Measurements from ENCODE around the genes U2AF1 and ICOSLG.

DNA sequence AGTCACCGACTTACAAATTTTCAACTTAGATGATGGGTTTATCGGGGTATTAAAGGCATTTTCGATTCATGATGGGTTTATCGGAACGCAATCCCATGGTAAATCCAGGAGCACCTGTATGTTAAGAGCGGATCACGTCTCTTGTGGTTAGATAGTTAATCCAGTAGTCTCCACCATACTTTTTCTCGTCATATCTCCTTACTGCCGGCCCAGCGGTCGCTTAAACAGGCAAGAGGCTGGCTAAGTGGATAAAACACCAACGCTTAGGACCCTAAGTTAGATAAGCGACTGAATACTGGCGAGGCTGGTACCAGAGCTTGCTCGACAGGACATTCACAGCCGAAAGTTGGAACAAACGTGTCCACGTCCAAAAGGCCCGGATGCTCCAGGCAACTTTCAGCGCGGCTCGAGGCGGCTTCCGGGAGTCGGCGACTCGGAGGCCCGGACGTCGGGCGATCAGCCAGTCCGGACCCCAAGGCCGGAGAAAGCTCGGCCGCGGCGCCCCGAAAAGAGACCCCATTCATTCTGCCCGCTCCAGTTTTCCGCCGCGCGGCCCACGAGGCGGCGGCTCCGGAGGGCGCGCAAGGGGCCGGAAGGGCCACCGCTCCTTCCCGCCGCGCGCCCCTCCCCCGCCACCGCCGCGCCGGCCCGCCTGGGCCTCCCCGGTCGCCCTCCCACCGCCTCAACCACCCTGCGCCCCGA is 505 bp downstream of the U2AF1 start:
- PRO-cap, 2 experiments = peak in 1 of 2 experiments; most common plus-strand start position 423 of the sequence (in 1)
- RAMPAGE, long total RNA, 5 experiments = no peak in any of the 5 experiments

- PRO-cap, 2 experiments = peak in 2 of 2 experiments; most common minus-strand start chr21:43107567 (in 2)
- RAMPAGE, long total RNA, 5 experiments = start-site peak on the minus strand in 5 of 5 experiments, at chr21:43107560-43107590 at its widest, 6 to 374 reads per replicate
These were observed at the start of gene U2AF1 for GRCh38 chr21:43107471-43107670. Gene U2AF1, minus strand, starts transcription at chr21:43107570.

DNA sequence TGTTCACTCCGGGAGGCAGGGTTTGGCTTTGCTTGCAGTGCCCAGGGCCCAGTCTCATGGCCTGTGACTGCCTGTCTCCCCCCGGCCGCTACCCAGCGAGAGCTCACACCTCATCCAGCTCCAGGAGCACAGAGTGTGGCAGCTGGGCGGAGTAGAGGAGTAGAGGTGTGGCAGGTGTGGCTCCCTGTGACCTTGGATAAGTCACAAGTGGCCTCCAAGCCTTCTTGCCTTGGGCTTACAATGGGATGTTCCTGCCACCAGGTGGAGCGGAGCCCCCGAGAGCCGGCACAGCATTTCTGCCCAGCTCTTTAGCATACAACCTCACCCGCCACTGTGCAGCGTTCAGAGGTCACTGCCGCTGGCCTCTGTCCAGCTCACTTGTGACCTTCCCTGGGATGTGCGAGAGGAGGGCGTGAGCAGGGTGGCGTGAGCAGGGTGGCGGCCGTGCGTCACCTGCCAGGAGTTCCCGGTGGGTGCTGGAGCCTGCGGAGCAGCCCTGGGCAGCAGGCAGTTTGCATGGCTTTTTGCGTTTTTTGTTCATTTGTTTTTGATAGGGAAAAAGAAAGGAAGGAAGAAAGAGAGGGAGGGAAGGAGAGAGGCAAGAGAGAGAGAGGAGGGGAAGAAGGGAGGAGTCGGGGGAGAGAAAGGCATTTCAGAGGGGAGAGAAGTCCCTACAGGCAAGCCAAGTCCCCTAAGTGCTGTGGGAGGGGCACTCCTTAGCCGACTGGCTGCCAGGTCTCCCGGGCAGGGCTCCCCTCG is 42.5 kb downstream of the CRYAA start:
- PRO-cap, 2 experiments = peak in 2 of 2 experiments; most common plus-strand start position 459 of the sequence (in 2)
- RAMPAGE, long total RNA, 5 experiments = no peak in any of the 5 experiments

DNA sequence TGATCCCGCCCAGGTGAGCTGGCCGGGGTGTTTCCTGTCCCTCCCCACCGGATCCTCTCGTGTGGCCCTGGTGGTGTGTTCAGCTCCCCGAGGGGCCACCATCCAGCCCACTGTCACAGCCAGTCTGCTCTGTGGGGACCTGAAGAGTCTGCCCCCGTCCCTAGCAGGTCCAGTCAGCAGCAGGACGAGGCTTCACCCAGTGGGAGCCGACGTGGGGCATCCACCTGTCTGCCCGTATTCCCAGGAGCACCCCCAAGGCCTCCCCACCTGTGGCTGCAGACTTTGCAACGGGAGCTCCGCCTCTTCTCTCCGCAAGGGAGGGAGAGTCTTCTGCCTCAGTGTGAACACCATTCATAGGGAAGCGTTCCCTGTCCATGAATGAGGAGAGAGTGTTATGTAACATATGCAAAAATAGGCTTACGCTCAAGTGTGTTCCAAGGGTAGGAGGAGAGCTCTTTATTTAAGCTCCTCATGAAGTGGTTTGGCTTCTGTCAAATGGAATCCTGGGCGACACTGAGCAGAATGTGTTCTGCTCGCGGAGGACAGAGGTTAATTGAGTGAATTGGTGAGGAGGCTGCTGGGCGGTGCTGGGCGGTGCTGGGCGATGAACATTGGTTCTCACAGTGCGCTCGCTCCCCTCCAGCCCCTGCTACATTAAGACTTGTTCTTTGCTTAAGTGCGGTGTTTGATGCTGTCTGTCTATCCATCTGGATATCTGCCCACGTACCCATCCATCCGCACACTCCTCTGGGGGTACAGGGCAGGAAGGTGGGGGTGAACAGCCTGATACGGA is 109.0 kb downstream of the CRYAA start:
- PRO-cap, 2 experiments = peak in 2 of 2 experiments; most common plus-strand start position 491 of the sequence (in 2); most common minus-strand start position 515 of the sequence (in 1)
- RAMPAGE, long total RNA, 5 experiments = no peak in any of the 5 experiments

DNA sequence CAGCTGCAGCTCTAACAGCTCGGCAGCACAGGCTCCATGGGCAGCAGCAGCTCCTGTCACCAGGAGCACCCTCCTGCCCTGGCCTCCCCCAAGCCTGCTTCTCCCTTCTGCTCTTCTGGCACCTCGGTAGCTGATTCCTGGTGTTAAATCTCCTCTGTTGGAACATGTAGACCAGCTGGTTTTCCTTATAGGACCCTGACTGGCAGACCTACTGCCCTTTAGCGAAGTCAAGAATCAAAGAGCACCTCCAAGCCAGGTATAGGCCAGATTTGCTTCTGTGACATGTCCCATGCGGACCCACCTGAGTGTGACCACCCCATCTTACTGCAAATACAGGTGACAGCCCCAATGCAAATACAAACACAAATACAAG is 72.4 kb downstream of the SIK1 start:
- PRO-cap, 2 experiments = no peak in any of the 2 experiments
- RAMPAGE, long total RNA, 5 experiments = no peak in any of the 5 experiments

- PRO-cap, 2 experiments = no peak in any of the 2 experiments
- RAMPAGE, long total RNA, 5 experiments = no peak in any of the 5 experiments
These were observed 50.9 kb upstream of the SIK1 start for GRCh38 chr21:43477818-43478215.

DNA sequence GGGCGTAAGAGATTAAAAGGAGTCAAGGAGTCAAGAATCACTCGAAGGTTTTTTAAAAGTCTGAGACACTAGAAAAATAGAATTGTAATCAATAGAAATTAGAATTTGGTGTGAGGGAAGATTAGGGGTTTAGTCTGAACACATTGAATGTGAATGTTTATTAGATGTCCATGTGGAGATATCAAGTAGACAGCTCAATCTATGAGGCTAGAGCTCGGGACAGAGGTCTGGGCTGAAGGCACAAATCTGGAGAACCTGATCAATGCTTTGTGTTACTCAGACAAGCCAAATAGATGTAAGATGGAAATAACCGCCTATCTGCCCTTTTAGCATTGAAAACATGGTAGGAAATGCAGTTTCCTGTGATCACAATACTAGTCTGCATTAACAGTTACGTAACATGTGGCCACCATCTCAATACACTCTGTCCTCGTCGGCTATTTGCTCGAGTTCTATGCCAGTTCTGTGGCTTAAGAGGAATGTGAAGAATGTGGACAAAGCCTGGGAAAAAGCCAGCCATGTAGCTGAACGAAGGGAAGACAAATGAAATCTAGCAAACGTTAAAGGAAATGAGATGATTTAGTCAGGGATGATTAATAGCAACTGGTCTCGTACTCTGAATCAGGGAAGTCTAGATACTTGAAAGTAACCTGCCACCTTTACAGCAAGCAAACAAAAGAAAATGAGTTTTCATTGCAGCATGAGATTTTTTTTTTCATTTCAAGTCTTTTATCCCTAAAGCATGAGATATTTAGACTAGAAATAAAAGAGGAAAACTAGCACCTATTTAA is 21.0 kb downstream of the H2BC12L start:
- PRO-cap, 2 experiments = peak in 1 of 2 experiments; most common plus-strand start position 475 of the sequence (in 1); most common minus-strand start position 426 of the sequence (in 1)
- RAMPAGE, long total RNA, 5 experiments = no peak in any of the 5 experiments

DNA sequence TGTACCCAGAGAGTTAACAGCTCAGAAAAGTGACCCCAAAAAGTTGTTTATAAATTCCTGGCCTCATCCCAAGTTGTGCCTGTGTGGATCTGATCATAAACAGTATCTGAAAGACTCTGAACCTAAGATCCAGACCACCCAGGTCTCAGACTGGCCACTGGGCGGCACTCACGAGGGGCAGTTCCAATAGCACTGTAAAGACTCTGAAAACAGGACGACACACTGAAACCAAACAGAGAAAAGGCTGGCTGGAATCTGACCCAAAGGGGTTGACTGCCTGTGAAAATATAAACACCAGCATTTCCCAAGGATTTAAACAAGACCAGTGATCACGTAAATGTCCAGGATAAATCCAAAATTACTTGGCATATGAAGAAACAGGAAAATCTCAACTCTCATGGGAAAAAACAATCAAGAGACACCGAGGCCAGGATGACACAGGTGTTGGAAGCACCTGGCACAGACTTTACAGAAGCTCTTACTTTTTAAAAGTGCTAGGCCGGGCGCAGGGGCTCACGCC is 47.0 kb downstream of the H2BC12L start:
- PRO-cap, 2 experiments = peak in 1 of 2 experiments; most common plus-strand start position 199 of the sequence (in 1)
- RAMPAGE, long total RNA, 5 experiments = no peak in any of the 5 experiments

- PRO-cap, 2 experiments = no peak in any of the 2 experiments
- RAMPAGE, long total RNA, 5 experiments = no peak in any of the 5 experiments
These were observed 1.5 kb downstream of the HSF2BP start for GRCh38 chr21:43657670-43658319.

DNA sequence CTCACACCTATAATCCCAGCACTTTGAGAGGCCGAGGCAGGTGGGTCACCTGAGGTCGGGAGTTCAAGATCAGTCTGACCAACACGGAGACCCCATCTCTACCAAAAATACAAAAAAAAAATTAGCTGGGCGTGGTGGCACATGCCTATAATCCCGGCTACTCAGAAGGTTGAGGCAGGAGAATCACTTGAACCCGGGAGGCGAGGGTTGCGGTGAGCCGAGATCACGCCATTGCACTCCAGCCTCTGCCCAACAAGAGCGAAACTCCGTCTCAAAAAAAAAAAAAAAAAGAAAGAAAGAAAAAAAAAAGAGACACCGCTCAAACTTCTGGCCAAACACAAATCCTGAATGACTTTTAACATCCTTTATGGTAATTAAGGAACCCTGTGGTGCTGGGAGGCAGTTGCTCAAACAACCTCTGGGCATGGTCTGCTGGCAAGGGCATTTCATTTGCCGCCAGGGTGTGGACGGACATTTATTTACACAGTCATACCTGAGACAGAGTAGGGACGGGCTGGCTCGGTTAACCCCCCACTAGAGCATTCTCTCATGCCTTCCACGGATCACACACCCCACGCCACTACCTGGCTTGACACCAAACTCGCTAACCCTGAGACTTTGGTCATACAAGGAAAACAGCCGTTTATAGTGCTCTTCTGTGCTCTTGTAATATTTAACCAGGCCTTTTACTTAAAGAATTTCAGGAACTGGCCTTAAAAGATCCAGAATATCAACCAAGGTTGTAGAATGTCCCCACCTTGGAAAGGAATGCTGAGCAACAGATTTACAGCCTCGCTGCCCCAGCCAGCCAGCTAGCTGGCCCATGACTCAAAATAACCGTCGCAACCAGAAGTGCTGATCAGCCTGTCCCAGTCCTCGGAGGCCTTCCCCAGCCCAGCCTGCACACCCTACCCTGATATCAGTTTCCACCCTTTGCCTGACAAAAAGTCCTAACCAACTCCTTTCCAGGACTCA is 6.7 kb upstream of the PDXK start:
- PRO-cap, 2 experiments = peak in 2 of 2 experiments; most common plus-strand start position 490 of the sequence (in 2); most common minus-strand start position 350 of the sequence (in 1)
- RAMPAGE, long total RNA, 5 experiments = no peak in any of the 5 experiments

GRCh38 chr21:43720304-43720543 is 1.3 kb downstream of the PDXK start:
- PRO-cap, 2 experiments = no peak in any of the 2 experiments
- RAMPAGE, long total RNA, 5 experiments = no peak in any of the 5 experiments

DNA sequence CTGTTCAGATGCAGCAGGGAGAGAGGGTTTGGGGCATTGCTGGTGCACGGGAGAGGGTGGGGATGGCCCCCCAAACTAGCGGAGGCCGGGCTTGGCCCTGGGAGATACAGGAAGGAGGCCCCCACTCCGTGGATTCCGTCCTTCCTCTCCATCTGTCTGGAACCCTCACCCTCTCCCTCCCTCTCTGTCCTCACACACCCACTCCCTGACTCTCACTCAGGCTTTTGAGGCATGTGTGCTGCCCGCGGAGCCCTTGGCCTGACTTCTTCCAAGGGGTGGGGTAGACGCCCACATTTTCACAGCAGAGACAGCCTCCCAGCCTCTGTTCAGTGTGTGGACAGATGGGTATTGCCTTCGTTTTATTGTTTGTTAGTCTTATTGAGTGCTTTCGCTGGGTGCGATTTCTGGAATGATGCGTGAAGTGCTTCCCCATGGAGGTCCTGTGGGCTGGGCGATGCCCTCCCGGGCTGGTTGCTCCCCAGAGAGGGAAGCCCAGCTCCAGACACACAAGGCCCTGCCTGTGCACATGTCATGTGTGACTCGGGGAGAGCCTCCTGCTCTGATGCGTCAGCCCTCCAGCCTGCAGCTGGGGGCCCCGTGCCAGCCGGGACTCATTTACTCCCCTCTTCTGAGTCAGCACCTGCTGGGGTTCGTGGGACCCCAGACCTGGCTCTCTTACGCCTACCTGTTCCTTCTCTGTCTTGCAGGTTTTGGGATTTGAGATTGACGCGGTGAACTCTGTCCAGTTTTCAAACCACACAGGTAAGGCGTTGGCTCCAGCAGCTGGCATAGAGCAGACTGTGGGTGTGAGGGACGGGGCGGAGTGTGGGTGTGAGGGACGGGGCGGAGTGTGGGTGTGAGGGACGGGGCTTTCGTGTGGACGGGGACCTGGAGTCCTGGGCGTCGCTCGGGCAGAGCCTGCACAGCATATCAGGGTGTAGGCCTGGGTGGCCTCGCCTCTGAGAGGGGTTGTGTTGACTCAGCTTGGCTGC is 14.7 kb downstream of the PDXK start:
- PRO-cap, 2 experiments = no peak in any of the 2 experiments
- RAMPAGE, long total RNA, 5 experiments = no peak in any of the 5 experiments

- PRO-cap, 2 experiments = no peak in any of the 2 experiments
- RAMPAGE, long total RNA, 5 experiments = no peak in any of the 5 experiments
These were observed 18.5 kb downstream of the CSTB start for GRCh38 chr21:43757495-43758080.

DNA sequence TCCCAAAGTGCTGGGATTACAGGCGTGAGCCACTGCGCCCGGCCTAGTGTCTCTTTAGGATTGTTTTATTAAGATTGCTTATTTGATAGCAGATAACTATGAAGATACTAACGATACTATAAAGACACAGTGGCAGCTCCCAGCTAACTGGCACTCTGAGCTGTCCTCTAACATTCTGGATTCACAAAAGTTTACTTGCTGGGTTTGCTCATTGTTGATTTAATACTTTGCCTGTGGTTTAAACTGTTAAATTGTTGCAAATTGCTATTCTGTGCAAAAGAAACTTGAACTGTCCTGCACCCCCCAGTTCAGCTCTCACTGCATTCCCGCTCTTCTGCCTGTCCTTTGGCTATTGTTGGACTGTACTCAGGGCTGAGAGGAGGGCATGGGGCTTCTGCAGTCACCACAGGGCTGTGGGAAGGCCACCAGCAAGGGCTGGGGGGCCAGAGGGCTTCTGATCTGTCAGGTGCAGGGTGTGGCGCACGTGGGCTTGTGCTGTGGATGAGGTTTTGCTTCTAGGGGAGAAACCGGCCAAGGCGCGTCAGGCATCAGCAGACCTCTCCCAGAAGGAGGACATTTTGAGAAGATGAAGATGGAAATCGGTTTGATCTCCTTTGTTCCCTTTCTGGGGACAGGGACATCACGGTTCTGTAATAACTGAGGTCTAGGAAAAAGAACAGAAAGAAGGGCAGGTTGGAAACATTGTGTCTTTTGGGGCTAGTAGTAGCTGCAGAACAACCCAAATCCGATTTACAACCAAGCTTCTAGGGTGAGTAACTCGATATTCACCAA is 40.6 kb downstream of the AGPAT3 start:
- PRO-cap, 2 experiments = no peak in any of the 2 experiments
- RAMPAGE, long total RNA, 5 experiments = no peak in any of the 5 experiments

GRCh38 chr21:44062909-44063934 is 44.0 kb upstream of the PWP2 start:
- PRO-cap, 2 experiments = no peak in any of the 2 experiments
- RAMPAGE, long total RNA, 5 experiments = no peak in any of the 5 experiments

GRCh38 chr21:44087123-44088317 is 19.7 kb upstream of the PWP2 start:
- PRO-cap, 2 experiments = no peak in any of the 2 experiments
- RAMPAGE, long total RNA, 5 experiments = start-site peak on the plus strand in 1 of 5 experiments, at chr21:44087702-44087853 at its widest, 19 reads per replicate

DNA sequence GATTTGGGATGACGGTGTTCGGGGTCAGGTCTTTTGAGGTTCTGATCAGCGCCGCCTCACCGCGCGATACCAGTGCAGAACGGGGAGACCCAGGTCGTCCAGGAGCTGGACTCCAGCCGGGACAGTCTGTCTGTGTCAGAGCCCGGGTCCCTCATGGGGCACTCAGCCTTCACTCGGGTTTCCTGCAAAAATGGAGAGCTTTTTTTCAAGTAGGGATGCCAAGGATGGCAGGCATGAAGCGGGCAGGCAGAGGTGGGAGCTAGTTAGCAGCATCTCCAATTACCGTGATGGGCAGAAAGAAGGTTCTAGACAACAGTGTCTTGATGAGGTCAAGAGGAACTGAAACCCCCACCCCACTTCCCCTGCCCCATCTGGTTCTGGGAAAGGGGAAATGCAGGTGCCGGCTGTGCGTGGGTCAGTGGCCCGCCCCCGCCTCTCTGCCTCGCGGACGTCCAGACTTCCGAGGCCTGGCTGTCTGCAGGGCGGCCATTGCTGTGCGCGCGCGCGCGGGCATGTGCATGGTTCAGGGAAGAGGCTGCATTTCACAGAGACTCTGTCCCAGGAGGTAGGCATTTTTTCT is 41.6 kb downstream of the GATD3 start:
- PRO-cap, 2 experiments = no peak in any of the 2 experiments
- RAMPAGE, long total RNA, 5 experiments = no peak in any of the 5 experiments

DNA sequence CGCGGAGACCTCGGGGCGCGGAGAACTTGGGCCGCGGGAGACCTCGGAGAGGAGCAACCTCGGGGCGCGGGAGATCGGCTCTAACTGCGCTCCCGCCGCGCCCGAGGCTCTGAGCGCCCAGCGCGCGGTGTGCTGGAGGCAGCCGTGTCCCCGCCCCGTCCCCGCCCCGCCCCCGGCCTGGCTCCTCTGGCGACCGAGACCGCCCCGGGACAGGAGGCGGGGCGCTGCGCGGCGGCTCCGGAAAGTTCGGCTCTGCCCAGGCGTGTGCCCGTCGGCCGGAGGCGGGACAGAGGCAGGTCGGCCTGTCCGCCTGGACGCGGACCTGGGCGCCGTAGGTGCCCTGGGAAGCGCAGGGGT is at the start of gene ICOSLG:
TSS of gene ICOSLG (minus strand) at position 88 of the 357 bp plus-strand sequence.
- PRO-cap, 2 experiments = no peak in any of the 2 experiments
- RAMPAGE, long total RNA, 5 experiments = no peak in any of the 5 experiments

DNA sequence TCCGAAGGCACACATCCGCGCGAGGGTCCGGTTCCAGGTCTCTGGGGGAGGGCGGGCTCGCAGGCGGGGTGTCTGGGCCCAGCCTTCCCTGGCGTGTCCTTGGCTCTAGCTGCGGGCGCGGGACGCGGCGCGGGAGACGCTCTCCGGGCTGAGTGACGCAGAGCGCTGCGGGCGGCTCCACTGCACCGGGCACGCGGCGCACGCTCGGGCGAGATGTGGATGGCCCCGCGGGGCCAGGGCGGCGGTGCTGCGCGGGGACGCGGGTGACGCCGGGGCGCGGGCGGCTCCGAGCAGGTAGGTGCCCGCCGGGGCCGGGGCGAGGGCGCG is 3.5 kb upstream of the TRPM2 start:
- PRO-cap, 2 experiments = no peak in any of the 2 experiments
- RAMPAGE, long total RNA, 5 experiments = no peak in any of the 5 experiments

GRCh38 chr21:44478161-44478839 is 23.0 kb downstream of the LRRC3 start:
- PRO-cap, 2 experiments = no peak in any of the 2 experiments
- RAMPAGE, long total RNA, 5 experiments = no peak in any of the 5 experiments